Non-pigmented ciliary epithelial cell (primary cell): ENCODE measurements around a stretch of chr1.

DNA sequence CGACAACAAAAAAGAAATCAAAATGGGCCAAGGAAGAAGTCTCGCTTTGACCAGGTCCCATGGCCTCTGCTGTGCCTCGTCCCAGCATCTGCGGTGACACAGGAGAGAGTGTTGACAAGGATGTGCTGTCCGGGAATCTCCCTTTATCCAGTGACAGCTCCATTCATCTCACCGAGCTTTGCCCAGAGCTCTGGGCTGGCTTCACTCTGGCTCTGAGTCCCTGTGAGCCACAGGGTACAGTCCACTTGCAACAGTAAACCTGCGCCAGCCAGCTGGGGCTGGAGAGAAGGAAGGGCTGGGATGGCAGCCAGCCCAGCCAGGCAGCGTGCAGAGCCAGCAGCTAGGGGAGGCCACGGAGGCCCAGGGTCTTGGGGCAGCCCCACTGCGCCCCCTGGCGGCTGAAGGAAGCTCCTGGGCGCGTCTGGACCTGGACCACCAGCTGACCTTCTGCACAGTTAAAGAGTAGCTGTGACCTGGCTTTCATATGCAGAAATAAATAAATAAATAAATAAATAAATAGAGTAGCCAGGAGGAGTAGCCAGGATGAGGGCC lies 29.7 kb downstream of the ENO1 start:
- RRBS = no CpG with 5 or more reads among the region's 13 CpGs

DNA sequence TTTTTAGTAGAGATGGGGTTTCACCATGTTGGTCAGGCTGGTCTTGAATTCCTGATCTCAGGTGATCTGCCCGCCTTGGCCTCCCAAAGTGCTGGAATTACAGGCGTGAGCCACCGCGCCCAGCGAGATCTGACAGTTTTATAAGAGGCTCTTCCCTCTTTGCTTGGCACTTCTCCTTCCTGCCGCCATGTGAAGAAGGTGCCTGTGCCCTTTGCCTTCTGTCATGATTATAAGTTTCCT lies 22.5 kb downstream of the ENO1 start:
- RRBS = no CpG with 5 or more reads among the region's 6 CpGs

GRCh38 chr1:8889171-8889683 lies 10.7 kb upstream of the ENO1 start:
- RRBS = no CpG with 5 or more reads among the region's 9 CpGs

DNA sequence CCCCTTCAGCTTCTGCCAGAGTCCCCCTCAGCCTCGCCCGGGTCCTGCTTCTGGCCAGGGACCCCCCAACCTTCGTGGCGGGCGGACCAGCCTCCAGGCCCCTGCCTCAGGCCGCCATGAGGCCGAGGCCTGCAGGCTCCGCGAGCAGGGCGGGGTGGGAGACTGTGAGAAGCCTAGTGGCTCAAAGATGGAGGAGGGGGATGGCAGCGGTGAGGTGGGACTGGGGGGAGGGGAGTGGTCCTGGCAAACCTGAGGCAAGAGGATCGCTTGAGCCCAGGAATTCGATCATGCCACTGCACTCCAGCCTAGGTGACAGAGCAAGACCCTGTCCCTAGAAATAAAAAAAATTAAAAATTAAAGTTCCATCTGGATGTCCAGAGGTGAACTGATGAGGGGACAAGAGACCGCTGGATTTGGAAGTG lies 2.6 kb upstream of the SLC2A5 start:
- RRBS = 83% methylated on average over 2 of the region's 14 CpGs

GRCh38 chr1:9078534-9079438 lies 9.4 kb upstream of the SLC2A5 start:
- RRBS = no CpG with 5 or more reads among the region's 20 CpGs

- RRBS = no CpG with 5 or more reads among the region's 16 CpGs
Measured at GRCh38 chr1:9150750-9151399, 22.0 kb upstream of the GPR157 start.

DNA sequence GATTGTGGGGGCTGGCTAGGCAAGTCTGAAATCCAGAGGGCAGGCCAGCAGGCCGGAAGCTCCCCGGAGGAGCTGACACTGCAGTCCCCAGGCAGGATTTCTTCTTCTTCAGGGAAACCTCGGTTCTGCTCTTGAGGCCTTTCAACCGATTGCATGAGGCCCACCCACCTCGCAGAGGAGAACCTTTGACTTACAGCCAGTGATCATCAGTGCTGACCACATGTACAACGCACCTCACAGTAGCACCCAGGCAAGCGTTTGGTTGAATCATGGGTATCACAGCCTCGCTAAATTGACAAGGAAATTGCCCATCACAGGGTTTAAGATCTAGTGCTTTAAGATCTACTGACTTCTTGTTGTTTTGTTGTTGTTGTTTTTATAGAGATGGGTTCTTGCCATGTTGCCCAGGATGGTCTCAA lies 23.7 kb upstream of the GPR157 start:
- RRBS = no CpG with 5 or more reads among the region's 8 CpGs

GRCh38 chr1:9195530-9196167 lies 38.9 kb upstream of the H6PD start:
- RRBS = no CpG with 5 or more reads among the region's 12 CpGs

- RRBS = no CpG with 5 or more reads among the region's 34 CpGs
Measured at GRCh38 chr1:9196168-9197258, 38.1 kb upstream of the H6PD start.

- RRBS = no CpG with 5 or more reads among the region's 22 CpGs
Measured at GRCh38 chr1:9263323-9263815, 28.8 kb downstream of the H6PD start.

GRCh38 chr1:9266070-9267046 lies 26.3 kb upstream of the SPSB1 start:
- RRBS = no CpG with 5 or more reads among the region's 25 CpGs

GRCh38 chr1:9294366-9294944 lies 1.8 kb downstream of the SPSB1 start:
- RRBS = no CpG with 5 or more reads among the region's 6 CpGs

DNA sequence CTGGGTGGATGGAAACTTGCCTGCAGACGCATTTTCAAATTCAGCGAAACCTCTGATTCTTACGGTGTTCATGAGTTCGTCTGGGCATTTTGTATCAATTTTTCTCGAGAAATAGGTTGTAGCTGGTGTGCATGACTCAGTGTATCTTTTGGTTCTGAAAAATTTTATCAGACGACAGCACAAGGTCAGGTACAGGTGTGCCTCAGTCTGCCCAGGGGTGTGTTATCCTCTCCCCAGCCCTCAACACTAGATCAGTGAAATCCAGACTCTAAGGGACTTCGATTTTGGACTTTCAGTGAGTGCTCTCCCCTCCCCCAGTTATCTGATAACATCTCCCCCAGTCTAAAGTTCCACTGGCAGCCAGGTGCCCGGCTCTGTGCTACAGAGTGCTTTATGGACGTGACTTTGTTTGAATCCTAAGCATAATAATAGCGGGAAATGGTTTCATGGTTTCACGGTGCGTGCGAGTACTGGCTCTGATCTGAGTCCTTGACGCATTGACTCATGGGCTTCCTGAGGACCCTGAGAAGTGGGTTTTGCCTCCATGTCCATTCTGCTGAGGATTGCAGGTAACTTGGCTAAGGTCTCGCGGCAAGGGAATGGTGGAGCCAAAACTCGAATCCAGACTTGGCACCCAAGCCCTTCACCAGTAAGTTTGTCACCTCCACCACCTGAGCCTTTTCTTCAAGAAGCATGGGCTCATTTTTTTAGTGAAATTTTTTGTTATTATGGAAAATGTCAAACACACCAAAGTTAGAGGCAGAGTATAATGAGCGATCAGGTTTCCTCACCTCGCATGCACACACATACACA lies 3.2 kb downstream of the SPSB1 start:
- RRBS = no CpG with 5 or more reads among the region's 19 CpGs

GRCh38 chr1:9337599-9338355 lies 45.1 kb downstream of the SPSB1 start:
- RRBS = no CpG with 5 or more reads among the region's 17 CpGs

GRCh38 chr1:9371190-9372375 lies 78.9 kb downstream of the SPSB1 start:
- RRBS = no CpG with 5 or more reads among the region's 25 CpGs

- RRBS = no CpG with 5 or more reads among the region's 19 CpGs
Measured at GRCh38 chr1:9375883-9376391, 83.2 kb downstream of the SPSB1 start.

GRCh38 chr1:9376392-9377611 lies 84.1 kb downstream of the SPSB1 start:
- RRBS = no CpG with 5 or more reads among the region's 26 CpGs

DNA sequence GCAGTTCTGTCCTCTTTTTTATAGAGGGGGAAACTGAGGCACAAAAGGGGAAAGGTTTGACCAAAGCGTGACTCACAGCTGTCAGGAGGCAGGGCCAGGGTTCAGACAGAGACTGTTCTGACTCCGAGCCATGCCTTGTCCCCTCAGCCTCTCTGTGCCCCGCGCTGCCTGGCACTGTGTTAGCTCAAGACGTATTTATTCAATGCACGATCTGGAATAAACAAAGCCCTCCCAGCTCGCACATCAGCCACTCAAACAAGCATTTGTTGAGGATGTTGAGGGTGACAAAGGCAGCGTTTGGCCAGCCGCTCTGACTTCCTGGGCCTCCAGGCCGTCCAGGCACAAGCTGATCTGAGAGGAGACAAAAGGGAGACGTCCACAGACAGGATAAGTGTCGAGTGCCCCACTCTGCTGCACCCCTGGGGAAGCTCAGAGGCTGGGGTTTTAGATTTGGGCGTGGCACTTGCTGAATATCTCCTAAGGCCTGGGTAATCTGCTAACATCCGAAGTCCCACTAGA lies 95.7 kb downstream of the SPSB1 start:
- RRBS = no CpG with 5 or more reads among the region's 14 CpGs

GRCh38 chr1:9398037-9398407 lies 105.3 kb downstream of the SPSB1 start:
- RRBS = 13% methylated on average over 2 of the region's 9 CpGs

GRCh38 chr1:9443979-9444442 lies 95.3 kb upstream of the SLC25A33 start:
- RRBS = no CpG with 5 or more reads among the region's 13 CpGs